M059J (cell line): ENCODE results near the genes NXF1, SLC3A2 and MACROD1.

DNA sequence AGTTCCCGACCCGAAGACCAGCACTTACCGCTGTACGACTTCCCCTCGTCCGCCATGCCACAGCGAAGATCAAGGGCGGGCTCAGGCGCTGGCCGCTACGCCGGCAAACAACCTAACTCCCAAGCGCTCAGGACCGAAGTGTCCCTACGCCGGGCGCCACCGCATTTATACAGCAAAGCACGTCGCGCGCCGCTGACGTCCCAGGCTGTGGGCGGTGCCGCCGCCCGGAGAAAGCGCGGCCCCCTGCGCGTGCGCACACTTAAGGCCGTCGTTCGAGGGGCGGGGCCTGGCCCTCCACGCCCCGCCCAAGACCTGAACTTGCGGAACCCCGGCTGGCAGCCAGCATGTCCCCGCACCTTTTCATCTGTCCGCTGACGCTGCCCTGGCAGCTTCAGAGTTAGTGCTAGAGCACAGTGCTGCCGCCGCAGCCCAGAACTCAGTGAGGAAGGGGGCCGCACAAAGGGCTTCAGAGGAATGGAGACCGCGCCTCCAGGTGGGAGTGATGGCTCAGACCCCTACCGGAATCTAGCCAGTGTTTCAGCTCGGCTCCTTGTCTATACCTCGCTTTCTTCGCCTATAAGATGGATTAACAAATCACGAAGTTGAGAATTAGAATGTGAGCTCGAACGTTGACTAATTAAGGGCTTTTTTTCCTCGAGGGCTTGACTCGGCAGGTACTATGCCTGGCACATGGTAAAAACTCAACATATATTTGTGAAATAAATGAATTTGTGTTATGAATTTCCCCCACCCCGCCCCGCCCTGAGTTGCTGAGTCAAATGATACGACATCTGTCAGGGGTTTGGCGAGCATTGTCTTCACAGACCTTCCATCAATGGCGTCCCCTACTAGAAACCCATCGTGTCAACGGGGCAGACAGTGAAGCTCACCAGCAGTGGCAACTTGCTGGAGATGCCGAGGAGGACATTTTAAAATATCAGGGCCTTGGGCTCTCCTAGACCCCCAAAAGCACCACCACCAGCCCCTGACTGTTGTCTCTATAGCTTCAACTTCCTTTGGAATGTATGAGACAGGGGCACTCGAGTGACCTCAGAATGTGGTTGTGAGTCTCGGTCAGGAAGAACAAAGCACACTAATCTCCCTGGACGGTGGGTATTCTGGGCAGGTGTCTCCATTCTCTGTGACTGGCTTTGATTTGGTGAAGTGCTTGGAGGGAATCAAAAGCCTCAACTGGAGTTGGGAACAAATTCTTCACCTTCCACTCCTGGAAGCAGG, at the start of gene NXF1:
Gene NXF1 (minus strand): TSS at position 140 of the 1,236 bp plus-strand sequence.
- RAMPAGE, long total RNA = no peak

GRCh38 chr11:62824138-62824807, 7.6 kb downstream of the STX5 start:
- RAMPAGE, long total RNA = no peak

GRCh38 chr11:62879986-62880630, 588 bp upstream of the SLC3A2 start:
- RAMPAGE, long total RNA = no peak

- RAMPAGE, long total RNA = start-site peak on the plus strand at chr11:62880870-62880934, 47 and 10 reads in 2 replicates
These were observed at the start of gene SLC3A2 for GRCh38 chr11:62880631-62881201. SLC3A2 (plus strand) TSS chr11:62880896.

GRCh38 chr11:62881202-62882295, 853 bp downstream of the SLC3A2 start:
- RAMPAGE, long total RNA = no peak

GRCh38 chr11:63023624-63024483, 8.2 kb upstream of the SLC22A8 start:
- RAMPAGE, long total RNA = no peak

DNA sequence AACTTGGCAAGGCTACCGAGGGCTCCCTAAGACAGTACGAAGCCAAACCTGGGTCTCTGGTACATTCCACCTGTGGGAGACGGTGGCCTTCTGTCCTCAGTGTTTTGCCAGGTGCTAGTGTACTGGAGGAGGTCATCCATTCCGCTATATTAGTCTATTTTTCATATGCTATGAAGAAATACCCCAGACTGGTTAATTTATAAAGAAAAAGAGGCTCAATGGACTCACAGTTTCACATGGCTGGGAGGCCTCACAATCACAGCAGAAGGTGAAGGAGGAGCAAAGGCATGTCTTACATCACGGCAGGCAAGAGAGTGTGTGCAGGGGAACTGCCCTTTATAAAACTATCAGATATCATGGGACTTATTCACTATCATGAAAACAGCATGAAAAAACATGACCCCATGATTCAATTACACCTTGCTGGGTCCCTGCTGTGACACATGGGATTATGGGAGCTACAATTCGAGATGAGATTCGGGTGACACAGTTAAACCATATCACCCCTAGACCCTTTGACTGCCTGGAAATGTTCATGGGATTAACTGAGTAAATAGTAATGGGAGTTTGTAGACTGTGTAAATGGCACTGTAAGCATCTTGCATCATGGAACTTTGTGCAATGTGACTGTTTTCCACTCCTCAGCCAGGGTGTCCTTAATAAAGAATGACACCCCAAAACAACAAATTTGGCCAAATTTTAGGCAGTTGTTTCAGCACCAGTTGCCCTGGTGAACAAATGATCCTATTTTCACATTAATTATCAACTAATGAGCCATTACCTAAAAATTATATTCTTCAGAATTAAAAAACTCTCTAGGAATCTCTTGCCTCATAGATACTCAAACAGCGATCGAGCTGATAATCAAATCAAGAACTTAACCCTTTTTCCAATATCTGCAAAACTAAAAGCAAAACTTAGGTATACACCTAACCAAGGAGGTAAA, 7.8 kb upstream of the SLC22A25 start:
- RAMPAGE, long total RNA = no peak

- RAMPAGE, long total RNA = no peak
These were observed 40.8 kb downstream of the ZFTA start for GRCh38 chr11:63727585-63728326.

DNA sequence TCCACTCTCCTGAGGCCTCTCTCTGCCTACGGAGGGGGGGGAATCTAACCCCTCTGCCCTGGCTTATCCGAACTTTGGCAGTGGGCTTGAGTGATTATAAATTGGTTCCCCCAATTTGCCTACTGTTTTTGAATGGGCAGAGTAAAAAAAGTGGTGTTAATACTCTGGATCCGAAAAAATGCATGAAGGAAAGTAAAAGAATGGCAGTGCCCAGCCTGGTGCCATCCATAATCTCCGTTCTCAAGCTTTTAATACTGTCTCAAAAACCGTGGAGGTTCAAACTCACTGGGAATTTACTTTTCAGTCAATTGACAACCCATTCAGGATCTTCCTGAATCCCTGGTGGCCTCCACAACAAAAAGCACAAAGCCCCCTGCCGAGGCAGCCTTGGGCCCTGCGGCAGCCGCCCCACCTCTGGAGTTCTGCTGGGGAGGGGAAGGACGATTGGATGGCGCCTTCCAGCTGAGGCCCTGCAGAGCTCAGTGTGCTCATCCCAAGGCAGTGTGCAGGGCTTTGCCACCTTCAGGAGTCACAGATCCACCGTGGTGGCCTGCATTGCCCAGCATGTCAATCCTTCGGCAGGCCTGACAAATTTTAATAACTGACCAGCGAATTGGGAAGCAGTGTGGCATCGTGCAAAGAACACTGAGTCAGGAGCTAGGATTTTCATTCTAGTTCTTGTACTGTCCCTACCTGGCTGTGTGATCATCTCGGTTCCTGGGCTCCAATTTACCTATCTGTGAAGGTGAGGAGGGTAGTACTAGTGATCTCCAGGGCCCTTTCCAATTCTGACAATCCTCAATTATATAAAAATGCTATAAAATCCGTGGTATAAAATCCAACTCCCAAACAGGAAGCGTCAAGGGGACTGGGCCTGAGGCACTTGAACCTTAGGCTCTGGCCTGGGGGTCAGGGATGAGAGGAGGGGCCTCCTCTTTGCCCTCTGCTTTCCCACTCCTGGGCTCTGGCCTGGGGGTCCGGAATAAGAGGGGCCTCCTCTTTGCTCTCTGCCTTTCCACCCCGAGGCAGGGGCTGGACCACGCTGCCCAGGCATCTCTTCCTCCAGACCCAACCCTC, 7.3 kb downstream of the ZFTA start:
- RAMPAGE, long total RNA = no peak

GRCh38 chr11:63841409-63842035, 2.6 kb downstream of the MARK2 start:
- RAMPAGE, long total RNA = no peak

DNA sequence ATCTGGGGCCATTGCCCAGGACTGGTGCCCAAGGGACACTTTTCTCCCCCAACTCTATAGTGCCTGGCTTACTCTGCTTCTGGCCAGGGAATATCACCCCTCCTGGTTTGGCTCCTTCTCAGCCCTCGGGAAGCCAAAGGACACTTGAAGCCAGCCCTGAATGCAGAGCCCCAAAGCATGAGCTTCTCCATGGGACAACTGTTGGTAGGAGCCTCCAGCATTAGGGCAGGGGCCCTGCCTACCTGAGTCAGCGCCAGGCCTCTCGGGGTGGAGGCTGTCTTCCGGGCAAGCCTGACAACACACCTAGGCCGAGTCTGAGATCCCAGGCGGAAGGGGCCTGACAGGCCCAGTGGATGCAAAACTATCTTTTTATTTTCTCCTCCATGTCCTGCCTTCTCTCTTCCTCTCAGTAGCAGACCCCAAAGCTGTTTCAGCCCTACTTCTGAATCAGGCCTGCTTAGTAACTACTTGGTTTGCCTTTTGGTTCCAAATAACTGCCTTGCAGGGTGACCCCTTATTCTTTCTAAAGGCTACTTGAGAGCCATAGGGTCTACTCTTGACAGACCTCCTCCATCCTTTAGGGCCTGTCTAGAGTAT, 27.6 kb downstream of the RCOR2 start:
- RAMPAGE, long total RNA = no peak

- RAMPAGE, long total RNA = no peak
These were observed 25.0 kb downstream of the RCOR2 start for GRCh38 chr11:63891598-63892819.

- RAMPAGE, long total RNA = no peak
These were observed 603 bp downstream of the OTUB1 start for GRCh38 chr11:63986619-63987463.

- RAMPAGE, long total RNA = no peak
These were observed 20.5 kb downstream of the FLRT1 start for GRCh38 chr11:64056163-64056722.

GRCh38 chr11:64164558-64165313, 1.2 kb downstream of the MACROD1 start:
- RAMPAGE, long total RNA = no peak

- RAMPAGE, long total RNA = no peak
These were observed at the start of gene MACROD1 for GRCh38 chr11:64165535-64166283. MACROD1 (minus strand) TSS chr11:64166113.

DNA sequence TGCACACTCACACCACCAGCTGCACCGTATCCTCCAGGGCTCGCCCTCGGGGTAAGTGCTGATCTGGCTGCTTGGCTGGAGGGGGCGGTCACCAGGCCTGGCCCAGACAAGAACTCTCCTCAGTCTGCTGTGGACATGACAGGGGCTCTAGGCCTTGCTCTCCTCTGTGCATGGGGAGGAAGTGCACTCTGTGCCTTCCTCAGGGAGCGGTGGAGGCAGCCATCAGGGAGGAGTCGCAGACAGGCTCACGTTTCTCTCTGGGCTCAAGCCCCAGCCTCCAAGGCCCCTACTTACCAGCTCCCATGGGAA, 827 bp downstream of the TRPT1 start:
- RAMPAGE, long total RNA = no peak

DNA sequence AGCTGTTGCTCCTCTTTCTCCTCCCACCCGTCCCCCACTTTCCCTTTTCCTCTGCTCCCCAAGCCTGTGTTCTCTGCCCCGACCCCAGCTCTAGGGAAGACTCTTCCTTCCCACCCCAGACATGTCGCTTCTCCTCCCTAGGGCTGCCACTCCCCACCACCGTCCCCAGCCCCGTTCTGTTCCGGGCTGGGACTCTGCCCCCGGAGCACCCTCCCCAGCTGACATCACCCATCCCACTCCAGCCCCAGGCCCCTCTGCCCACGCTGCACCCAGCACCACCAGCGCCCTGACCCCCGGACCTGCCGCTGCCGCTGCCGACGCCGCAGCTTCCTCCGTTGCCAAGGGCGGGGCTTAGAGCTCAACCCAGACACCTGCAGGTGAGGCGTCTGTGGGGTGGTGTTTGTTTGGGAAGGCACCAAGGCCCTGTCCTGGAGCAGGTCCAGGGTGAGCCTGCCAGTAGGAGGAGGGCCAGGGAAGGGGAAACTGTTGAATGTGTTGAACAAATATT, 2.9 kb downstream of the VEGFB start:
- RAMPAGE, long total RNA = no peak

GRCh38 chr11:64339325-64339481, 801 bp upstream of the CCDC88B start:
- RAMPAGE, long total RNA = no peak

DNA sequence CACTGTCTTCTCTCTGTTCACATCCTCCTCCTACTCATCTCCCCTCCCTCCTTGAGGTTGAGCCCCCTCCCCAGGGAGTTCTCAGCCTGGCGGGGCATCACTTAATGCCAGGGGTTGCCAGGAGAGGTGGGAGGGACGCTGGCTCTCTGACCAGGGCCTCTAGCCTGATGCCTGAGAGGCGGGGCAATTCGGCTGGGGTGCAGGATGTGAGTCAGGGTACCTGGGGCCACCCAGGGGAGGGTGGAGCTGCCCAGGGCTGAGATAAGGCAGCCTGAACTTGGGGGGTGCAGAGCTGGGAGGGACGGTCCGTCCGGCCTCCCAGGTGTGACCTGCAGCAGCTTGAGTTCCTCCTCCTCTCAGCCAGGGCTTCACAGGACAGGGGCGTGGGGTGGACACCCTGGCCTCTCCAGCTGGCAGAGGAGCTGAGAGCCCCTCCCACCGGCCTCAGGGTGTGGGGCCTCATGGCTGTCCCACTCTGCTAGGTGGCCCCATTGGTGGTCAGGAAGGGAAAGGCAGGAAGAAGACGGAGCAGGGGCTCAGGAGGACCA, 1.1 kb upstream of the RPS6KA4 start:
- RAMPAGE, long total RNA = no peak